ENCODE measurements around a stretch of chr10.

- RRBS = 3% methylated on average over 1 of the region's 15 CpGs
These were observed 447 bp downstream of the POLR3A start for GRCh38 chr10:78028868-78029267.

- RRBS = no CpG with 5 or more reads among the region's 11 CpGs
These were observed 477.1 kb downstream of the RPS24 start for GRCh38 chr10:78510596-78511272.

GRCh38 chr10:78552103-78552585 is 516.6 kb upstream of the ZMIZ1 start:
- RRBS = no CpG with 5 or more reads among the region's 2 CpGs

GRCh38 chr10:78656691-78657392 is 411.9 kb upstream of the ZMIZ1 start:
- RRBS = no CpG with 5 or more reads among the region's 23 CpGs

- RRBS = no CpG with 5 or more reads among the region's 14 CpGs
These were observed 293.6 kb upstream of the ZMIZ1 start for GRCh38 chr10:78775073-78775689.

GRCh38 chr10:78802460-78803325 is 266.1 kb upstream of the ZMIZ1 start:
- RRBS = no CpG with 5 or more reads among the region's 18 CpGs

DNA sequence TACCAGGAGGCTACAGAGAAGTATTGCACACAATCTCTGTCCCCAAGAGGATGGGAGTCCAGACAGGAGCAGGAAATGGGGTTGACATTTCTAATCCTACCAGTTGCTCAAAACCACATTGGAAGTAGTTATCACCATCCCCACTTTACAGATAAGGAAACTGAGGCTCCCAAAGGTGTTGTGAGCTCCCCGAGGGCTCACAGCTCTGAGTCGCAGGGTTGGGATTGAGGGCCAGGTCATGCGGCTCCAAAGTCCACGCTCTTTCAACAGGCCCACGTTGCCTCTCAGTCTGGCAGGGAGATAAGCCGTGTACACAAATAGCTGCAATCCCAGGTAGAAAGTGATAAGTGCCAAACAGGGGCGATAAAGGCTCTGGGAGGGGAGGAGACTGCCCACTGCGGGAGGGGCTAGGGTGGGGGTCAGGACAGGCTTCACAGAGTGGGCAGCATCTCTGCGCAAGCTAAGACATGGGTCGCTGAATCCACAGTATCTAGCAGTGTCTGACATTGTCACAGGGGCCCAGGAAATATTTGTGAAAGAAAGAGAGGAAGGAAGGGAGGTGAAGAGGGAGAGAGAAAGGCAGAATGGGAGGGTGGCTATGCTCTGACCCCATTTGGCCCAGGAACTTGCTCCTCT is 9.5 kb upstream of the ZMIZ1 start:
- RRBS = no CpG with 5 or more reads among the region's 10 CpGs

- RRBS = no CpG with 5 or more reads among the region's 10 CpGs
These were observed 8.8 kb downstream of the ZMIZ1 start for GRCh38 chr10:79077384-79078189.

DNA sequence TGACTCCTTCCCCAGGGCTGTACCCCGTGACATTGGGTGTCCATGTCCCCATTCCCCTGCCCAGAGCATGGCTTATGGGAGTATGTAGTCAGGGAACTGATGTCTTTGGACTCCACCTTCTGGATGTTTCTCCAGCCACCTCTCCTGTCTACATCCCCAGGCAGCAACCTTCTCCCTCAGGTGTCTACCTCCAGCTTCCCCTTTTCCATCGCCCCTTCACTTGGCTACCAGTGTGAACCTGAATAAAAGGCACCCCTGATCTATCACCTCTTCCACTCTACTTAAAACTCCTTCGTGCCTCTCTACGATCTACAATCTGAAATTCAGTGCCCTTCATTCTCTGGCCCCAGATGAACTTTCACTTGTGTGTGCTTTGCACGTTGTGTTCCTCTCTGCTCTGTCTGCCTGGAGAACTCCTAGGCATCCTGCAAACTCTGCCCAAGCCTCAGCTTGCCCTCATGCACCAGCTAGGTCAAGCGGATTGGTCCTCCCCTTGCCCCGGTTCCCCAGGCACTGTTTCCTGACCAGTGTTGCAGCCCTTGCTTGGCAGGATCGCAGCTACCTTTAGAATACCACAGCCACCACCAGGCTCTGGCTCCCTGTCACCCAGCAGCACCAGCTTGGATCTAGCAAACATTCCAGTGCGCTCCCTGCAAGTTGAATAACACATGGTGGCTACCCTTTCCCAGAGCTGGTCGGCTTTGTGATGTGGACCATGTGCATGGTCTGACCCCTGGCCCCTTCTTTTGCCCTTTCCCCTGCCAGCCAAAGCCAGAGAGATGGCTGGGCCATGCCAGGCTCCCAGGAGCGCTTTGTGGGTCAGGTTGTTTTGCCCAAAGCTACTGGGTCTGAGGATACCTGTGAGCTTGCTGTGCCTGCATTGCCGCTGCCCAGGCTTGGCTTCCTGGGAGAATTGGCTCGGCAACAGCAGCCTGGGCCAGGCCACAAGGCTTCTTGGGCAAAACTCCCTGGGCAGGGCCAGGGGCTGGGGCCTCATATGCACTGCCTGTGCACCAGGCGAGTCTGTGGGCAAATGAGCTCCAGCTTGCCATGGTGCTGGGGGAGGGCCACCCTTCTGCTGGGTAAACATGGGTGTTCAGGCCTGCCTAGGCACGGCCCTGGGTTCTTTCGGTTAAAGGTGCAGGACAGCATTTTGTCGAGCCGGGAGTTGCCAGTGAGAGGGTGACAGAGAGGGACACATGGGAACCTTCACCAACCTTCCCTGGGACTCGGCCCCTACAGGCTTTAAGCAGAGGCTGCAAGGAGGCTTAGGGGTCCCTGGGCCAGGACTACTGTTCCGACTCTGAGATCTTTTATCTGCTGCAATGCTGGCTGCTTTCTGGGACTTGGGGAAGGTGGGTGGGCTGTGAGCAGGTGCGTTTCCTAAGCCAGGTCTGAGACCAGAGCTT is 19.1 kb downstream of the ZMIZ1 start:
- RRBS = no CpG with 5 or more reads among the region's 21 CpGs

DNA sequence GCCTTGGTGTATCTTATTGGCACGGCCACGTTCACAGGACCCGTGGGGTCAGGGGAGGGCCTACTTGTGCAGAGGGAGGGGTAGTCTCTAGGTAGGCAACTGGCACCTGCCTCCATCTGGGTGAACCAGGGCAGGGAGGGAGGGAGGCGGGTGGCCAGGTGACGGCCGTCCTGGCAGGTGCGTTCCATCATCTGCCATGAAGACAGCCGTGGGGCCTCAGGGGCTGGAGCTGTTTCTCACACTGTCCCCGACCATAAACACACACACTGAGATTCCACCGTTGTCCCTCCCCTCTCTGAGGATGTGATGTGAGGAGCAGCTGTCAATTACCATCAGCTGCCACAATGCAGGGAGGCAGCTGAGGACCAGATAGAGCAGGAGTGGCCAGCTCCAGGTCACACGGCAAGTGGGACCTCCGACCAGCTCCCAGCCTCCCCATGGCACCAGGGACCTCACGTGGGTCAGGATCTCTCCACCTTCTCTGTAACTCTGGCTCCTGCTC is 32.8 kb downstream of the ZMIZ1 start:
- RRBS = no CpG with 5 or more reads among the region's 13 CpGs

- RRBS = no CpG with 5 or more reads among the region's 2 CpGs
These were observed 67.7 kb downstream of the ZMIZ1 start for GRCh38 chr10:79136241-79136994.

DNA sequence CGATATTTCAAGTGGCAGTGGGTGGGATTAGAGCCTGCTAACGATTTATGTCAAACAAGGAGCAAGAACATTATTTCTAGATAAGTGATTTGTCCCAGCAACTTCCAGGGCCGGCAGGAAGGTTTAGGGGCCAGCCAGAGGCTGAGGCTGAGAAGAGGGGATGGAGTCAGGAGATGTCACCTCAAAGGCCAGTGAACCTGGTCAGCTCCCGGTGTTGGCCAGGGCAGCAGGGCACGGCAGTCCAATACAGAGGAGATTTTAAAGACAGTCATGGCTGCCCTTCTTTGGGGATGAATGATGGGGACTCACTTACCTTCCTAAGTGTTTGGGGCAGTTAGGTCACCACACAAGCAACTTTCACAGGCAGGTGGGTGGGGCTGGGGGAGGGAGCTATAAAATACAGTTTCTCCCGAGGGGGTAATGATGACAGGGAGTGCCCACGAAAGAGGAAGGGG is 105.6 kb upstream of the PPIF start:
- RRBS = 0% methylated on average over 1 of the region's 7 CpGs

DNA sequence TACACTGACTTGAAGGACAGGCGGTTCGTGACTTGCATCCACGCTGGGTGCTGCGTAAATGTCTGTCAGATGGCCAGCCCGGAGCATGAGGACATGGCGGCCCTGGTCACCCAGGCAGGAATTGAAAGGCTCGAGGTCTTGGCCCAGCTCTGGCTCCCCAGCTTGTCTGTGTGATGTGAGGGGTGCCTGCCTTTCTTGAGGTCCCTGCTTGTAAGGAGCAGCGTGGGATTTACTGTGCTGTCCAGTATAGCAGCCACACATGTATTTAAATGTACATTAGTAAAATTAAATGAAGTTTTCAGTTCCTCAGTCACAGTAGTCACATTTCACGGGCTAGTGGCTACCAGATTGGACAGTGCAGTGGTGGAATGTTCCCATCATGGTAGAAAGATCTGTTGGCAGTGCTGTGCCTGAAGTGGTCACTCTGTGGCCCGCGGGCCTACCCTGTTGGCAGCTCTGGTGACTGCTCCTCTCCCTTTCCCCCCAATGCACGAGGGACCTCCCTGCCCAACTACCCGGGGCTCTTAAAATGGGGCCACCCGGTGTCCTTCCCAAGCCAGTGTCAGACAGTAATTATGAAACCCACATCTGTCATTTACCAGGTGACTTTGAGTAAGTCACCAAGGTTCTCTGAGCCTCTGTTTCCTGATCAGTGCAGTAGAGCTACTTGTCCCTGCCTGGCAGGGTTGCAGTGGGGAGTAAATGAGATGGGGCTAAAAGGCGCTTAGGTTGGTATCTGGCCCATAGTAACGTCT is 97.8 kb upstream of the PPIF start:
- RRBS = no CpG with 5 or more reads among the region's 16 CpGs

DNA sequence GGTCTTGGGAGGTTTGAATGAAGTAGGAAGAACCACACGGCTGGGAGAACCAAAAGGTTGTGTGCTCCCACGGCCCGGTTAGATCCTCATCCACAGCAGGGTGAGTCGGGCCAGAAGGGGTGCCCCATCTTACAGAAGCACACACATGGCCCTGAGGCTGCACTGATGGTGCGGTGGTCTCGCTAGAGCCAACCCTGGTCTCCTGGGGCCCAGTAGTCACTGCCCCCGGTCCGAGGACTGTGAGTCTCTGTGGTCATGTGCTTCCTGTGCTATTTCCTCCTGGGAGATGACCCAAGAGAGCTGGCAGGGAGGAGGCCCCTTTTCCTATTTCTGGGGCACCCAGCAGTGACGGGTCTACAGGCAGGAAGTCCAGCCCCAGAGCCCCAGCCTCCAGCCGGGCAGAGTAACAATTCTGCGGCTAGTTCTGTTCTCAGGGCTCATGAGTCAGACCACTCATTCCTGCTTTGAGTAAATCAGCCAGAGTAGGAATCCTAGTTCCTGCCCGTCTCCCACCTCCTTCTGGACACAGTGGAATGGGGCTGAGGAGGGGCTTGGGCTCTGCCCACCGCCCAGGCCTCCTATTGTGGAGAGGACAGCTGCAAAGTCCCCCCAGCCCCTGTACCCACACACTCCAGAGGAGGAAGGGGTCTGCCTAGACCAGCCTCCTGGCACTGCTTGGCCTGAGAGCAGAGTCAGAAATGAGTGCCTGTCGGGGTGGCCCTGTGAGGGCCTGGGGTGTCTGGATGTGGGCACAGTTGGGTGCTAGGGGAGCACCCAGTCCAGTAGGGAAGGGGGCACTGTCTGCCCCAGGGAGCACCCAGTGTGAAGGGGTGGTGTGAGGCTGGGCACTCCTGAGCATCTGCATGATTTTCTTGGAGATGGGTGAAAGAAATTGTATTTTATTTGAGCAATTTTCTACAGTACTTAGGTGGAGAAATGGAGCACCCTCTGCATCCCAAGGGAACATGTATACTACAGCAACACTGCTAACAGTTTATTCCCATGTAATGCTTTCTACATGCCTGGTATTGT is 80.5 kb upstream of the PPIF start:
- RRBS = no CpG with 5 or more reads among the region's 14 CpGs

DNA sequence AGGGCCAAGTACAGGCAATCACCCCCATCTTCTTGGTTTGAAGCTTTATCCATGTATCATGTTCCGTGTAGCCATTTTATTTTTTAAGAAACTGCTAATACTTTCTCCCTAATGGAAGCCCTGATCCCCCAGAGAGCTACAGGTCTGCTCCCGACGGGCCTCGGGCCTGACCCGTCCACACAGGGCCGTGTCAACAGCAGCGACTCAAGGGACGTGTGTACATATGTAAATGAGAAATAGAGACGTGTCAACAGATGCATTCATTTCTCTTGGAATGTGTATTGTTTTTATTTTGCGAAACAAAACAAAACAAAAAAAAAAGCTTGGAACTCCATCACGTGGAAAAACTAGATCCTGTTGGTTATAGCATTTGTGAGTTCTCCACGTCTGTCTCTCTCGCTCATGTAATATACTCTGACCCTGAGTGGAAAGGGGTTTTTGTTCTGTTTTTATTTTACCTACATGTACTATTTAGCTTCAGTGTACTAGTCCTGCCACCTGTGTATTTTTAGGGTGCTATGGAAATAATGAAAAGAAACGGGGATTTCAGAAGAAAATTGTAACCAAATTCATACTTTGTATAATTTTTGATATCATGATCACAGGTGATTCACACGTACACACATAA is 31.6 kb upstream of the PPIF start:
- RRBS = no CpG with 5 or more reads among the region's 15 CpGs

DNA sequence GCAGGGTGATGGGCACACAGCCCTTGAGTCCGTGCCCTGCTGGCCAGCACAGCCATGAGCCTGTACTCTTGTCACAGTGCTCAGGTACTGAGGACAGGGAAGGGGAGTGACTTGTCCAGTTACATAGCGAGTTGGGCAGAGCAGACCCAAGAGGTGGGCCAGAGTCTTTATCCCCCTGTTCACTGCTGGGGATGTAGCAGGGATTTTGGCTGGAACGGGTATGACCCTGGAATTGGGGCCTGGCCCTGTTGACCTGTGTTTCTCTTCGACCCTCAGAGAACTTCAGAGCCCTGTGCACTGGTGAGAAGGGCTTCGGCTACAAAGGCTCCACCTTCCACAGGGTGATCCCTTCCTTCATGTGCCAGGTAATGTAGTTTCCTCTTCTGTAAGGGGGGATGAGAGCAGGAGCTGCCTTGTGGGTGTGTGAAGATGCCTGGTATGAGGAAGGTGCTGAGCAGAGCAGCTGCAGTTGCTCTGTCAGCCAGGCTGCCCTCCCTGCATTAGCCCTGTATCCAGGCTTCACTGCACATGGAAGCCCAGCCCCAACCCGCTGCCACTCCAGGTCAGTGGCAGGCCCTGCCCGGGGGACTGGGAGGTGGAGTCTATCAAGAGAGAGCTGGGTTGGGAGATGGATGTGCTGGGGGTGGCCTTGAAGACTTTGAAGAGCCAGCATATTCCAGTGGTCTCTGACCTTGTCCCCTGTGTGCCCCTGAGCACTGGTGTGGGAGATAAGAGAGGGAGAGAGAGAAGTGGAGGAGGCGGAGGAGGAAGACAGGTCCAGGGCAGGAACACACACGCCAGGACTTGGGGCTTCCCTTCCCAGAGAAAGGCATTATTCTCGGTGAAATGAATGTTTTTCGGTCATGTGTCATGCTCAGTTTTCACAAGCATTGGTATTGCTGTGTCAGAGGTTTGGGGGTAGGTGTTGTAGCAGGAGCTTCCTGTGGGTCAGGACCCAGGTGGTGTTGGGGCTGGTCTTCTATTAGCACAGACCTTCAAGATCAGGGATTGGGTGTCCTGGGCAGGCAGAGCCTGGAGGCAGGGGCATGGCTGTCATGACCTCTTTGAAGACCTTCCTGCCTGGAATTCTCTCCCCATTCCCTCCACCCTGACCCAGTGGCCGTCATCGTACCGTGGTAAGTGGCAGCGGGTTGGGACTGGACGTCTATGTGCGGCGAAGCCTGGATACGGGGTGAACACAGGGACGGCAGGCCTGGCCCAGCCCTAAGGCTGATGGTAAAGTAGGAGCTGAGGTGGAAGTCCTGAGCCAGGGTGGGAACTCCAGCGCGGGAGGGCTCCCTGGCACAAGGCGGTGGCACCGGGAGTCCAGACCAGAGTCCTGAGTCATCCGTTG is 2.6 kb downstream of the PPIF start:
- RRBS = no CpG with 5 or more reads among the region's 25 CpGs

- RRBS = no CpG with 5 or more reads among the region's 14 CpGs
These were observed 32.2 kb downstream of the PPIF start for GRCh38 chr10:79379178-79380113.

DNA sequence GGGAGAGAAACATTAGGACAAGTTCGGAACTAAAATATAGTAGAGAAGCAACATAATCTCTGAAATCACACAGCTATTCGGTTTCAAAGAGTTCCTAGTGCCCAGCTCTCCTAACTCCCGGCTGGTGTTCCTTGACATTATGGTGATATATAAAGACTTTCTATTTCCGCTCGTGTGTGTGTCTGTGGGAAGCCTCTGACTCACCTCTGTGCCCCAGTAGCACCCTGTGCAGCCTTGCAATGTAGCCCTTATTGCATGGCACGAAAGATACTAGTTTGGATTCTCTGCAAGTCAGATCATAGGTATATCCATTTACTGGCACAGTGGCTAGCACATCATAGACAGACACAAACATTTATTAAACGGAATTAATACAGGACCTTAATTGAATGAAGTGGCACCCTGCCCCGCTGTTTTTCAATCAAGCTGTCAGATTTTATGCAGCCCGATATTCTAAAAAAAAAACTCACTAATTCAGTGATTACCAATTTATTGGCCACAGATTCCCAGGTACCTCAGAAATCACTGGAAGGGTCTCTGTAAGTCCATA is 43.5 kb downstream of the SFTPD start:
- RRBS = no CpG with 5 or more reads among the region's 9 CpGs

GRCh38 chr10:80104201-80105000 is 25.9 kb downstream of the TMEM254 start:
- RRBS = no CpG with 5 or more reads among the region's 7 CpGs

- RRBS = no CpG with 5 or more reads among the region's 1 CpG
These were observed 16.9 kb downstream of the PLAC9 start for GRCh38 chr10:80149400-80149885.